ENCODE measurements around a stretch of chr6.

GRCh38 chr6:18466906-18467601 lies 79.9 kb downstream of the RNF144B start:
- PRO-cap, 2 experiments: no peak in any of the 2 experiments

DNA sequence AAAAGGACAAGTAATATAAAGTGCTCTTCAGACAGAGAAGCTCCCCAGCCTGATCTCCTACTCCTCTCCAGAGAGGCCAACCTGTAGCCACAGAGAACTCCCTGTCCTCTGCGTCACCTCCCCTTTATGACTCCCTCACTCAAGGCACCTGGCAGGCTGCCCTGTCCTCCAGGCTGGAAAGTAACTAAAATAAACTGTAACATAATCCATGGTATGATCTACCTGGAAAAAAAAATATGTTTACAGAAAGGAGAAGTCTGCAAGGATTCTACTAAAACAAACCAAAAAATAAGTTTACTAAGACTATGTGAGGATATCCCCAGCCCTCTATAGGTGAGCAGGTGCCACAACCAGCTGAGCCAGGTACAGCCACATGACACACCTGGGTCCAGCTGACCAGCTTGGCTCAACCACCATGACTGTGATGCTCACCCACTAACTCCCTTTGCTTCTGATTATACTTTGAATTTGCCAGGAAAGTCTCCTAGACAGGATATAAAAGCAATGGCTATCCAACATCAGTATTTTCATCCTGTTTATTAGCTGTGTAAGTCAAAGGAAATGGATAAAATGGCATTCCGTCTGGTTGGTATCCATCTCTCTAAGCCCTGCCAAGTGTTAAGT lies 29.2 kb downstream of the MBOAT1 start:
- PRO-cap, 2 experiments: no peak in any of the 2 experiments

DNA sequence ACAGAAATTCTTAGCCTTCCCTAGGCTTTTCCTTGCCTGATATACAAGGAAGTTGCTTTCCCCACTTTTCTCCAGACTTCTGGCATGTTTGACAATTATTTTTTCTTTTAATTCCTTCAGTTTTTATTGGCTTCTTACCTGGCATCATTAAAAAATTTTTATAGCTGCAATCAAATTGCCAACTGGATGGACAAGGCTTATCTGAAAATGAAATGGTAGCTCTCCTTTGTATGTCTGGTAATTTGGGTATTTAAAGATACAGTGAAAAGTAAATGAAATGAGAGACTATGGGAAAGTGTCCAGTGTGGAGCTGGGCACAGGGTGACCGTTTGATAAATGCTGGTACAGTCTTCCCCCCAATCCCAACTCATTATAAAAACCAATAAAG lies 15.3 kb downstream of the E2F3 start:
- PRO-cap, 2 experiments: no peak in any of the 2 experiments

DNA sequence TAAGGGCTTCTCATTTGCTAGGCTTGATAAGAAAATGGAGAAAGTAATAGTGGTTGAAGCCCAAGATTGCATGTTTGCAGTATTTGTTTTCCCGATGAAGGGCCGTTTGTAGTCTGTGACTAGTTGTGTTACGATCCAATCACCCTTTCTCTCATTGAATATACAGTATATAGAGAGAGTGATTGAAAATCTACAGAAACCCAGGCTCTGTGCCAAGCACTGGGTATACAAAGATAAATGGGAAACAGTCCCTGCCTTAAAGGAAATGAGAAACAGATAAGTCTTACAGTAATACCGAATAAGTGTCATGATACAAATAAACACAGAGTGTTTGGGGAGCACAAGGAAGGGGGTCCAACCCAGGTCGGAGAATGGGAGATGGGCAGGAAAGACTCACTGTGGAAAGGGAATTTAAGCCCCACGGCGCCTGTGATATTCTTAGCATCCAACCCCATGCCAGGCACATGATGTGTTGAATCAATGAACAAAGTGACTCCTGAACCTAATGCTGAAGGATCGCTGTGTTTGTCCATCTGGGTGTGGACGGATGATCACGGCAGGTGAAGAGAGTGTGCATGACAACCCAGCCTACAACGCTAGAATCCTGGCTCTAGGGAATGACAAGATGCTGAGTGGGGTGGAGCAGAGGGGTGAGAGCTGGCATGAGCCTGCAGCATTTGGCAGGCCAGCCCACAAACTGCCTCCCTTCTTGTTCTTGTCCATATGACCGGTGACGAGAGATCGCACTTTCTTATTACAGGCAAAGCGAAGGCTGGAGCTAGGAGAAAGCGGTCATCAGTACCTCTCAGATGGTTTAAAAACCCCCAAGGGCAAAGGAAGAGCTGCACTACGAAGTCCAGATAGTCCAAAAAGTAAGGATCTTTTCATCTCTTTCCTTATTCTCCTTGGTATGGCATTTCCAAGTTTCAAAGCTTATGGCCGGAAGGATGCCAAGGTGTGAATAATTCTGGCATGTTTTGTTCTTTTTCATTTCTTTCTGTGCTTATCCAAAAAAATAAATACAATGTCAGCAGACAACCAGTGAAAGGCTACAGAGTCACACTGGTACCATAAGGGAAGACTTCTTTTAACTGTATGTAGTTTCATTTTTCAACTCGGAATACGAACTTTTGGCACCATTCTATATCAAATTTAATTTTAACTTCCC lies 54.8 kb upstream of the CDKAL1 start:
- PRO-cap, 2 experiments: no peak in any of the 2 experiments

DNA sequence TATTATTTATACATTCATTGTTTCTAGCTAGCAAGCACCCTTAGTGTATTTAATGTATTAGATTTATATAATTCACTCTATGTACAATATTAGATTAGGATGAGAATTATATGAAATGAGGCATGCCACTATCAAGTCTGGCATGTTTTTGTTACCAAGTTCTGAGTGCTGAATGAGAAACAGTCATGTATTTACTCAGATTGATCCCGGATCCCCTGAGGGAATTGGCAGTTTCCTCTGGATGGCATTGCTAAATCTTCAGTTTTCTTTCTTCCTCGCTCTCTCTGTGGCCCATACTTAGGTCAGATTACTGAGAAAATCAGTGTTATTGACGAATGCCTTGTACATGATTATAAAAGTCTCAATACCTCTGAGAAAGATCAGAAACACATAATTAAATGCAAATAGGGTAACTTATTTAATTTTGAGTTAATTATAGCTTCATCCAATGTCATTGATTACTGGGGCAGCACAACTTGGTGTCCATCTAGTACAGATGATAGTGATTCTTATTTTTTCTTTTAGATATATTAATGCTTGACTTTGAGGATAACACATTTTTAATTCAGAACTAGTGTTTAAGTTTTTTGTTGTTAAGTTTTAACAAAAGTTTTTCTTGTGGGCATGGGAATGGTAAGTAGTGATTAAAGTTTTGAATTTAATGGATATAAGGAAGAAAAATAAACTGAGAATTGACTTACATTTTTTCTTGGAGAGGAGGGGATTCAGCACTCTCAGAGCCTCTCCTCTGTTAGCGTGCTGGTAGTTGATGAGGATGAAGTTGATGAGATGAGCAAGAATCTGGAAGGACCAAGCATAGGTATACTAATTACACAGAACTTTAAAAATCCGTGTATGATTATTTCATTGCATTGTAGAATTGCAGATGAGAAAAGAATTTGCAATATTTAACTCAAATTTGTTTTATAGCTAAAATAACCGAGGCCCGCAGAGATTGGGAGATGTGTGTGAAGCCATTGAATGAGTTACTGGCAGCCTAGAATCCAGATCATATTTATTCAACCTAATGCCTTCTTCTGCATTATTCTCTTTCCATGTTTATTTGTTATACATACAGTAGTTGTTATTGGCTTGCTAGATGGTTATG lies 66.9 kb downstream of the CDKAL1 start:
- PRO-cap, 2 experiments: no peak in any of the 2 experiments

- PRO-cap, 2 experiments: no peak in any of the 2 experiments
Measured at GRCh38 chr6:20820361-20821090, 286.3 kb downstream of the CDKAL1 start.

GRCh38 chr6:21109931-21110130 lies 483.7 kb upstream of the SOX4 start:
- PRO-cap, 2 experiments: no peak in any of the 2 experiments

- PRO-cap, 2 experiments: no peak in any of the 2 experiments
Measured at GRCh38 chr6:21538158-21538453, 55.4 kb upstream of the SOX4 start.

- PRO-cap, 2 experiments: peak in 1 of 2 experiments; most common plus-strand start chr6:21886020 (in 1)
Measured at GRCh38 chr6:21885385-21886268, 292.1 kb downstream of the SOX4 start.

GRCh38 chr6:21997521-21998394 lies 299.1 kb downstream of the PRL start:
- PRO-cap, 2 experiments: no peak in any of the 2 experiments

DNA sequence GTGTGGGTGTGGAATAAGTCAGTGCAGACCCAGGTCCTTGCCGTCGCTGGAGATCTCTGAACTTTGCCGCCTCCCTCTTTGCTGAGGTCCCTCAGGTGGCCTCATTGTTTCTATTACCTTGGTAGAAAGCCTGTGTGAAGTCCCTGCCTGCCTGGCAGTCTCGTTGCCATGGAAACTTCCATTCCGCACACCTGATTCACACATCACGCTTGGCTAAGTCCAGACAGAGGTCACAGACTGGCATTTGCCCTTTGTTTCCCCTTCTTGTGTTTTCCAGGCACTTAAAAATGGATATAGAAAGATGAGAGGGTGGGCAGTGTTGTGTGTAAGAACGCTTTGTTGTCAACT lies 260.6 kb downstream of the PRL start:
- PRO-cap, 2 experiments: no peak in any of the 2 experiments

- PRO-cap, 2 experiments: no peak in any of the 2 experiments
Measured at GRCh38 chr6:22470849-22471496, 98.4 kb upstream of the HDGFL1 start.

GRCh38 chr6:23534758-23535083 lies 591.3 kb upstream of the NRSN1 start:
- PRO-cap, 2 experiments: peak in 2 of 2 experiments; most common plus-strand start chr6:23534894 (in 2)

DNA sequence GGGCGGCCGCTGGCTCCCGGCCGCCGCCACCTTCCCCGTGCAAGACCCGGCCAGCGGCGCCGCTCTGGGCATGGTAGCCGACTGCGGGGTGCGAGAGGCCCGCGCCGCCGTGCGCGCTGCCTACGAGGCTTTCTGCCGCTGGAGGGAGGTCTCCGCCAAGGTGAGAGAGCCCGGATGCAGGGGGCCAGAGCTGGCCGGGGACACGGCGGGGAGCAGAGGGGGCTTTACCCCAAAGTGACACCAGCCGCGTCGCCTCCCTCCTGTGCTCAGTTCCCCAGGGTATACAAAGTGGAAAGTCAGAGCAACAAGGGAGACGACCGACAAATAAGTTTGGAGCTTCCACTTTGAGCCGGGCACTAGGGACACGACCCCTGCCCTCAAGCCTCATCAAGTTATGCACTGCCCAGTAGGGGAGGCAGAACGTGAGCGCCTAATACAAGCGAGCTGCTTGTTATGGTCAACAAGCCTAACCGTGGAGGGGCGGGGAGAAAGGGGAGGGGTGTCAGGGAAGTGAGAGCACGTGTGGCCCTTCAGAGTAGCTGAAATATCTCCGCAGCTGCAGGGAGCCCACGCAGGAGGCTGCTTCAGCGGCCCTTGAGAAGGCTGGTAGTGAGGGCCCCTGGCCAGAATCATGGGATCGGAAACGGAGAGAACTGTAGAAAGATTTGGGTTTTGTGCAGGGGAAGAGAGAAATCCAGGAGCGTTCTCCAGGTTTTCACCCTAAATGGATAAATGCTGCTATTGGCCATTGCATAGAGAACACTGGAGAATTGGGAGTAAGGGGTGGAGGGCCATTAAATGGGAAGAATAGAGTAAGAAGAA lies 633 bp downstream of the ALDH5A1 start:
- PRO-cap, 2 experiments: peak in 1 of 2 experiments; most common plus-strand start position 269 of the sequence (in 1); most common minus-strand start position 46 of the sequence (in 1)

DNA sequence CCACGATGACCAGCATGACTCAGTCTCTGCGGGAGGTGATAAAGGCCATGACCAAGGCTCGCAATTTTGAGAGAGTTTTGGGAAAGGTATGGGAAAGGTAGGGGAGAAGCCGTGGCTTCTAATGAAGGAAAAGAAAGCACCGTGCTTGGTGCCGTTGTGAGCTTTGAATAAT lies 268 bp downstream of the ACOT13 start:
- PRO-cap, 2 experiments: no peak in any of the 2 experiments

- PRO-cap, 2 experiments: no peak in any of the 2 experiments
Measured at GRCh38 chr6:24776569-24776999, 1.8 kb downstream of the GMNN start.

DNA sequence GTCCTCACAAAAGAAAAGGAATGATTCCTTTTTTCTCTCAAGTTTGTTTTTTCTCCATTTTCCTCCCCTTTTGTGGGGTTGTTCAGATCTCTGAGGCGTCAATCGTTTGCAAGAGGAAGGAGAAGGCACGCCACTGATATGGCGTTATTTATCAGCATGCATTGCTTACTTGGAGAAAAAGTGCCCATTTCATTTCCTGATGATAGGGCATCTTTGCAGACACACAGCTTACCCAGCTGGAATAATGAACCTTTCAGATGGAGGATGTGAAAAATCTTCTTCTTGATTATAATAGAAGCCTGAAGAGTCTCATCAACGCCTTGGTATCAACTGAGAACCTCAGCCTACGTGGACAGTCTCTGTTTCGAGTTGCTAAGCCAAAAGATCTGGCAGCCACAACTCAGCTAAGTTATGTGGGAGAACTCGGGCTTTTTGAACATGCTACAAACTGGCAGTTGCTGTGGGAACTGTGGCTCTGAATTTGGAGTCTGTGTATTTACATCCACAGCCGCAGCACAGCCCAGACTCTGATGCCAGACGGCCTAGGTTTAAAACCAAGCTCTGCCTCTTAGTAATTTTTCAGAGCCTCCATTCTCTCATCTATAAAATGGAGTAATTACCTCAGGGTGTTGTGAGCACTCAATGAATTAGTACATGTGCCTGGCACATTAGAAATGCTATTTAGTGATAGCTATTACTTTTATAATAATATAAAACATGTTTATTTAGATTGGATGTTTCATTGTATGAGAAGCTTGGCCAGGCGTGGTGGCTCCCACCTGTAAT lies 35.8 kb downstream of the RIPOR2 start:
- PRO-cap, 2 experiments: peak in 2 of 2 experiments; most common plus-strand start position 516 of the sequence (in 1); most common minus-strand start position 332 of the sequence (in 2)

GRCh38 chr6:24926361-24926941 lies 9.3 kb downstream of the RIPOR2 start:
- PRO-cap, 2 experiments: peak in 2 of 2 experiments; most common plus-strand start chr6:24926576 (in 2)

DNA sequence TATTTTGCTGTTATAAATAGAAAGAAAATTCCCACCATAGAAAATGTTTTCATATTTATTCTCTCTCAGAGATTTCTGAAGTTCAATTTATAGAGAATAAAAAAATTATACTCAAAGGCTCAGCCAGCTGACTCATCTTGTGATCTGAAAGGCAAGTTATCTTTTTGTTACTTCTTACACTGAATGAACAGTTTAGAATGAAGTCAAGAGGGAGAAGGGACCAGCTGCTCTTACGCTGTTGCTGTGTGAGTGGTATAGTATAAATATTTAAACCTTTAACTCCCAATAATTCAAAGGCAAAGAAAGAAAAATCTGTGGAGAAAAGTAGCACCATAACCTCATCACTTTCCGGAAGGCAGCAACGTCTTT lies 7.4 kb downstream of the RIPOR2 start:
- PRO-cap, 2 experiments: peak in 2 of 2 experiments; most common plus-strand start position 190 of the sequence (in 1)

DNA sequence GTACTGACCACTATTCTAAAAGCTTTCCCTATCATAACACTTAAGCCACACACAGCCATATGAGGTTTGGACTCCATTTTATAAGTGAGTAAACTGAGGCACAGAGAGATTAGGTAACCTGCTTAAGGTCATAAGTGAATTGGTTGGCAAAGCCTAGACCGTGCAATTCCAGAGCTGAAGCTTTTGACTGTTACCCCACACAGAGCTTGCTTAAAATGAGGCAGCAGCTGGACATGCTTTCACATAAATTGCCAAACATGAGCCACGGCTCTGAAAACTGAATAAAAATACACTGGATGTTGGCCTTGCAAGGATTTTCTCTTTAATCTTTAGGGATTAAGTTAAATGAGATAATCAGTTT lies 2.5 kb downstream of the RIPOR2 start:
- PRO-cap, 2 experiments: peak in 1 of 2 experiments; most common minus-strand start position 217 of the sequence (in 1)

Measured in cytotoxic T cell (primary cell).